Calu3 (cell line): Measurements from ENCODE around the genes MIF4GD, TSEN54 and QRICH2.

- PRO-cap, result unidirectional peak, plus-strand start at chr17:75152805; bidirectional peak, plus-strand start at chr17:75153086, minus-strand start at chr17:75153032
Observed at GRCh38 chr17:75152542-75153139, 1.7 kb downstream of the JPT1 start.

- PRO-cap, result bidirectional peak, plus-strand start at chr17:75182651, minus-strand start at chr17:75182589
Observed at GRCh38 chr17:75181627-75182782, 754 bp downstream of the SUMO2 start.

DNA sequence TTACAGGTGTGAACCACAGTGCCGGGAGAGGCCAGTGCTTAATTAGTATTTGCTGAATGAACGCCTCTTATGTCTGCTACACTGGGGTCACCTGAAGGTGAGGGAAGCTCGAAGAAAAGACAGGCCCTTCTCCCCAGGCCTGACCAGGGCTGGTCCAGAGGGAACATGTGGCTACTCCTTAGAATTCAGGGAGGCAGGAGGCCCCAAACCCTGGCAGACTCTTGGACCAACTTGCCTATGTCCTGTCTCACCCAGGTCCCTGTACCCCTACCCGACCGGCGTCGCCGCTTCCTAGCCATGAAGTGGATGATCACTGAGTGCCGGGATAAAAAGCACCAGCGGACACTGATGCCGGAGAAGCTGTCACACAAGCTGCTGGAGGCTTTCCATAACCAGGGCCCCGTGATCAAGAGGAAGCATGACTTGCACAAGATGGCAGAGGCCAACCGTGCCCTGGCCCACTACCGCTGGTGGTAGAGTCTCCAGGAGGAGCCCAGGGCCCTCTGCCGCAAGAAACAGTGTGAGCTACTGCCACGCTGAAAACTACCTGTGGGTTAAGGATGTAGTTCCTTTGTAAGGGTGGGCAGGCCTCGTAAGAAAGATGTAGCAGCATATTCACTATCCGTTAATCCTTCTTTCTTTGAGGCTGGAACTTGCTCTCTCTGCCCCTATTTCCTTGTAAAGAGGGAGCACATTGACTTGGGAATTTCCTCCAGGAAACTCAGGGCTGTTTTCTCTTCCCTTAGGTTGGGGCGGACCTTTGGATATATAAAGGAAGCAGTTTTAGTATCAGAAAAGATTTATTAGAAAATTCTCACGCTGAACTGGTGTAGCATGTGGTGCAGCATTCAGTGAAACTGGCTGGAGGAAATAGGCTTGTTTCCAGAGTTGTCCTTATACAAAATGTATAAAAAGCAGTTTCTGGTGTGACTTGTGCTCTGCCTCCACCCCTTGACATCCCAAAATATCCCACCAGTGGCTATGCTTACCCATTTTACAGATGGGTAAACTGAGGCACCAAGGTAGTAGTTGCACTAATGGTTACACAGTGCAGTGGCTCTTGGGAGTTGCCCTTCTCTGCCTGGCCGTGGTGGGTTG lies 4.1 kb downstream of the MRPS7 start:
- PRO-cap, result no peak

DNA sequence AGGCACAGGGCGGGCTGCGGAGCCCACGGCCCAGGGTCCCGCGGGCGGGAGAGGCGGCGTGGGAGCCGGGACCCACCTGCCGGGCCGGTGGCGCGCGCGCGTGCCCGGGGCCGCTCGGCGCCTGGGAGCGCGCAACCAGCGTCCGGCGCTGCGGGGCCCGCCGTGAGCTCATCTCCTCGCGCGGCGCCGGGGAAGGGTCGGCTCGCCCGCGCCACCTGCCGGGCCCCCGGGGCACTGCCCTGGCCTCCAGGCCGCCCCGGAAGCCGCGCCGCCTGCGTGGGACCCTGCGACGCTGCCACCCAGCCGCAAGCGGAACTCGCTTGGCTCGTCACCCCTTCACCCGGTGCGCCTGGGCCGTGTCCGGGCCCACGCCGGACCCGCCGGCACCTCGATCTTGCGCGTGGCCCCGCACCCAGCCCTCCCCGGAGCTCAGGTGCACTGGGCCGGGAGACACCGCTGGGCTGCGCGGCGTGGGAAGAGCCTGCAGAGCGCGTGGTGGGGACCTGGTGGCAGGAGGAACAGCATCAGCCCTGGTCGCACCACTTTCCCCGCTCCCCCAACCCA lies at the start of gene MIF4GD:
Gene MIF4GD (minus strand): TSS at position 164 of the 564 bp plus-strand sequence.
- PRO-cap, result bidirectional peak, plus-strand start at position 249 of the sequence, minus-strand start at position 102 of the sequence

DNA sequence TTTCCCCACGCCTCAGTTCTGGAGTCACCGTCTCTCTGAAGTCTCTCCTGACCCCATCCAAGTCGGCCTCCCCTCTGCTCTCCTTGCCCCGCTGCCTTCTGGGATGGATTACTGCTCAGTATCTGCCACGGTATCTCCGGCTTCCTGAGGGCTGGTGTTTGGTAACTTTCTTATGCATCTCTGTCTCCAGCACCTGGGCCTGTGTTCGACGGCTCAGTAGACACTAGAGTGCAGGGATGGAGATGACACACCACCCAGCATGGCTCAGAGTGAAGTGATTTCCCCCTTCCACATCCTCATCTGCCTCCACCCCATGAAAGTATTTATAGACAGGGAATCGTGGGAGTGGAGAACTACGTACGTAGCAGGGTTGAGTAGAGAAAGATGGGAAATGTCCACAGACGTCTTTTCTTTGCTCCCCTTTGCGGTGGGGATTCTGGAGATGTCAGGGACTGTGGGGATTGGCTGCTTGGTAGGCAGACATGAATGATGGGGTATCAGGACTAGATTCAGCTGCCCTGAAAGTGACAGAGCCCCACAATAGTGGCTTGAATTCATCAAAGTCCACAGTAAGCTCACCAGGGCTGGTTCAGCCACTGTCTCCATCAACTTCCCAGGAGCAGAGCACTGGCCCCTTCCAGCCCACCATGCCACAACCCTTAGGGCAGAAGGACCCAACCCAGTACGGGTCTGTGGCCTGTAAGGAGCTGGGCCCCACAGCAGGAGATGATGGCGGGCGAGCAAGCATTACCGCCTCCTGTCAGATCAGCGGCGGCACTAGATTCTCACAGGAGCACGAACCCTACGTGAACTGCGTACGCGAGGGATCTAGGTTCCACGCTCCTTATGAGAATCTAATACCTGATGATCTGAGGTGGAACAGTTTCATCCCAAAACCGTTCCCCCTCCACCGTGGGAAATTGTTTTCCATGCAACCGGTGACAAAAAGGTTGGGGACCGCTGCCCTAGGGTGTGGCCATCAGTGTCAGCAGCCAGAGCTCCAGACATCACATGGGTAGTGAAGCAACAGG lies 12.0 kb upstream of the SLC25A19 start:
- PRO-cap, result no peak

- PRO-cap, result no peak
Observed at GRCh38 chr17:75351765-75352727, 53.4 kb downstream of the GRB2 start.

- PRO-cap, result no peak
Observed at GRCh38 chr17:75356415-75357322, 48.8 kb downstream of the GRB2 start.

GRCh38 chr17:75487503-75488194 lies 27.7 kb downstream of the CASKIN2 start:
- PRO-cap, result no peak

DNA sequence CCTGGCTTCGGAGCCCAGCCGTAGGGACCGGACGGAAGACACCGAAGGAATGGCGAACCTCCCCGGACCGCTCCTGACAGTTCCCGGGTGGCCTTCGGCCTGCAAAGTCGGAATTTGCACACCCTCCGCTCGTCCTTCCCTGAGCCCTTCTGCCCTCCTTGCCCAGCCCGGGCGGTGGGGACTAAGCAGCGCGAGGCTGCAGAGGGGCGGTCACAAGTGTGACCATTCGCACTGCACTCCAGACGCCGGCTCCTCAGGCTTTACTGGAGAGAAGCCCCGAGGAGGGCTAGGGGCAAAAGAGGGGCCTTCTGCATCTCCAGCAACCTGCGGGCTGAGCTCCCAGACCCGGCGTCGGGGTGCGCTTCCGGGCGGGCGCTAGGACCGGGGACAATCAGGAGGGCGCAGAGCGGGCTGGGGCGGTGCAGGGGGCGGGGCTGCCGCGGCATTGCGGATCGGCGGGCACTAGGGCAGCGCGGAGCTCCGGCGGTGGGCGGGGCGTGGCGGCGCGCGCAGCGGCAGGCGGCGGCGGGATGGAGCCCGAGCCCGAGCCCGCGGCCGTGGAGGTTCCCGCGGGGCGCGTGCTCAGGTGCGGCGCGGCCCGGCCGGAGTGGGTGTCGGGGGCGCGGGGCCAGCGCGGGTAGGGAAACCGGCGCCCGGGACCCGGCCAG lies at the start of gene TSEN54:
Gene TSEN54 (plus strand): TSS at position 498 of the 668 bp plus-strand sequence.
- PRO-cap, result bidirectional peak, plus-strand start at position 498 of the sequence, minus-strand start at position 353 of the sequence

GRCh38 chr17:75542120-75542735 lies 16.7 kb downstream of the LLGL2 start:
- PRO-cap, result no peak

DNA sequence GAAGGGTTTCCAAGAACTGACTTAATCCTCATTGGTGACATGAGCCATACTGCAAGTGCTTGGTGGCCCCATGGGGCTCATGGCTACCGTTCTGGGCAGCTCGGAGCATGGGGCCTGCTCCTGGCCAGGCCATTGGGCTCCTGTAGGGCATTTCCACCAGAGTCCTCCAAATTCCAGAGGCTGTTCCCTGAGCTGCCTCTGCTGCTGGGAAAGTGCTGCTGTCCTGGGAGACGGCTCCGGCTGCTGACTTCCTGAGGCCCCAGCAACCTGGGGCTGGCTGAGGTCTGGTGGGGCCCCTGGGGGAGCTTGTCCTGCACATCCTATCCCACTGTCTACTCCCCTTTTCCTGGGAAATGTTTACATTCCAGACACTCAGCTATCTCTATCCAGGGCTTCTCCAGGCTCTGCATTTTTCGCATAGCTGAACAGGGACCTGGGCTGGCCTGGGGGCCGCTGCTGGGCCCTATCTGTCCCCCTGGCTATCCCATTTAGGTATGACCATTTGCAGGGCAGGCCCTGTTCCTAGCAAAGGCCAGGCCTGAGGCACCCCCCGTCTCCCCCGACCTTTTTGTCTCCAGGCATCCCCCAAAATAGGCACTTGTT lies 27.4 kb downstream of the LLGL2 start:
- PRO-cap, result no peak

- PRO-cap, result no peak
Observed at GRCh38 chr17:75639304-75639796, 6.1 kb downstream of the SMIM5 start.

DNA sequence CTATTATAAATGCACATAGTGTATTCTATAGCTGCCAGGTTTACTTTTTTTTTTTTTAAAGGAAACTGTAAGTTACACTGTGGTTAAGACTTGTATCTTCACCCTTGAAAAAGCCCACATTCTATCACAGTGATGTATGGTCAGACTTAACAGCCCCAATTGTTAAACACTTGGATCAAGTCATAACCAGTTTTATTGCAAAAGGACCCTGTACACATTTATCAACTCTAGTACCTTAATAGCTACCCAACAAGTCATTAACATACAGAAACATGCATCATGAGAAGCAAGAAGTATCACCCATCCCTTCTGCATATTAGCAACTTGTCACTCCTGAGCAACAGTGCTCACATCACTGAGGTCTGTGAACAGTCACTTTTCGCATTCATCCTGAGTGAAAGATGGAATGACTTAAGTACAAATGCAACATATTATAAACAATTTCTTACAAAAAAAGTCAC lies 1.5 kb downstream of the H3-3B start:
- PRO-cap, result no peak

DNA sequence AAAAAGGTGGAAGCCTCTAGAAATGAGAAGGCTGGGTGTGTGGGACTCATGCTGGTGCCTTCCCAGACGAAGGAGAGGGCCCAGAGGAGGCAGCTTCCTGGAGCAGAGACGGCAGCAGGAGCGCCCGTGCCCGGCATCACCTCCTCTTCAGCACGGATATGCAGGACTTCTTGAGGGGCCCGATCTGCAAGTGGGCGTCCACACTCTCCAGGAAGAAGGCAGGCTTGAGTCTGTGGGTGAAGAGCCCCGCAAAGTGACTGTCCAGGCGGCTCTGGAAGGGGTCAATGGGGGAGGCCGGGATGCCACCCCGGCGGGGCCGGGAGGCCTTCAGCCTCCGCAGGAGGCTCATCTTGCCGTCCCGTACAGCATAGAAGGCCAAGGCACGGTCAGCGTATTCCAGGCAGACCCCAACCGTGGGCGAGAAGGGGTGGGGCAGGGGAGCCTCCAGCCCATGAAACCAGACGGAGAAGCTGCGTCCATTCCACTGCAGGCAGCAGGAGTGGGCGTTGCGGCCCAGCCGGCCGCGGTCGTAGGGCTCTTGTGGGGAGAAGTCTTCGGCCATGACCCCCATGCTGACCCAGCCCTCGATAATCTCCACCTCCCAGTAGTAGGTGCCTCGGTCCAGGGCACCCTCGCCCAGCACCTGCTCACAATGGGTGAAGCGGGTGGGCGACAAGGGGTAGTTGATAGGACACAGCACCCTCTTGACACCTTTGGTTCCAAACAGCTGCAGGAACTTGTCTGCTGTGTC lies 3.9 kb downstream of the TRIM47 start:
- PRO-cap, result no peak

DNA sequence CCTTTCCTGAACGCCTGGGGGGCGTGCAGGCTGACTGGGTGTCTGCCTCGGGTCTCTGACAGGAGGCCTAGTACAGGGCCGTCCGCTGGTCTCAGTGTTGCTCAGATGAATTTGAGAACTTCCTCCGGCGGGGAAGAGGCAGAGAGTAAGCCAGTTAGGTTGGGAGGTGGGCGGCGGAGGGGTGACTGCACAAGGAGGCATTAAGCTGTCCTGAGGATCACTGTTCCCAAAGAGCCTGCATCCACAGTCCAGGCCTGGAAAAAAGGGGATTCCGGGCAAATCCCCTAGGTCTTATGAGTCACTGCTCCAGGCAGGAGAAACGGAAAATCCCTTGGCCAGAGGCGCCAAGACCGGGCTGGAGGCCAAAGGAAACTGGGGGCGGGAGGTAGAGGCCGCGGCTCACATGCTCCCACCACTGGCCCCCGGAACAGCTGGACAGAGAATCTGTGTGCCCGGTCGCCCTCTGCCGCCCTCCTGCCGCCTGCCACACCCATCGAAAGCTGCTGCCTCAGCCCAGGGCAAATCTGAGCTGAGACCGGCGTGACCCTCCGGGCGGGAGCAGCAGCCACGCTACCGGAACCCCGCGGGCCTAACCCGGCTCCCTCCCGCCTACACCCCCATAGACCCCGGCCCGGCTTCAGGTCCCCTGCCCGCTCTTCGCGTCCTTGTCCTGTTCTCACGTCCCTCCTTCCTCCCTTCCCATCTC lies 1.2 kb downstream of the TRIM47 start:
- PRO-cap, result bidirectional peak, plus-strand start at position 532 of the sequence, minus-strand start at position 252 of the sequence

GRCh38 chr17:75894905-75896092 lies 1.5 kb downstream of the TRIM65 start:
- PRO-cap, result no peak

GRCh38 chr17:76017330-76017628 lies 9.8 kb downstream of the EVPL start:
- PRO-cap, result no peak

- PRO-cap, result no peak
Observed at GRCh38 chr17:76087970-76088451, 9.0 kb downstream of the ZACN start.

- PRO-cap, result no peak
Observed at GRCh38 chr17:76163581-76164521, 22.8 kb upstream of the FOXJ1 start.

DNA sequence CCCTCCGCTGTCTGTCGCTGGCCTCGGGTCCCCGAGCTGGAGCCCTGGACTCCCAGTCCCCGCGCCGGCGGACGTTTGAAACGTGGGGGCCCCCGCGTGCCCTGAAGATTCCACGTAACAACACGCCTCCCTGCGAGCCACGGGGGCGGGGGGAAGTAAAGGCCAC lies at the start of gene QRICH2:
Gene QRICH2 (minus strand): TSS at position 77 of the 166 bp plus-strand sequence.
- PRO-cap, result no peak